ENCODE measurements around the gene SPATA31A7.

DNA sequence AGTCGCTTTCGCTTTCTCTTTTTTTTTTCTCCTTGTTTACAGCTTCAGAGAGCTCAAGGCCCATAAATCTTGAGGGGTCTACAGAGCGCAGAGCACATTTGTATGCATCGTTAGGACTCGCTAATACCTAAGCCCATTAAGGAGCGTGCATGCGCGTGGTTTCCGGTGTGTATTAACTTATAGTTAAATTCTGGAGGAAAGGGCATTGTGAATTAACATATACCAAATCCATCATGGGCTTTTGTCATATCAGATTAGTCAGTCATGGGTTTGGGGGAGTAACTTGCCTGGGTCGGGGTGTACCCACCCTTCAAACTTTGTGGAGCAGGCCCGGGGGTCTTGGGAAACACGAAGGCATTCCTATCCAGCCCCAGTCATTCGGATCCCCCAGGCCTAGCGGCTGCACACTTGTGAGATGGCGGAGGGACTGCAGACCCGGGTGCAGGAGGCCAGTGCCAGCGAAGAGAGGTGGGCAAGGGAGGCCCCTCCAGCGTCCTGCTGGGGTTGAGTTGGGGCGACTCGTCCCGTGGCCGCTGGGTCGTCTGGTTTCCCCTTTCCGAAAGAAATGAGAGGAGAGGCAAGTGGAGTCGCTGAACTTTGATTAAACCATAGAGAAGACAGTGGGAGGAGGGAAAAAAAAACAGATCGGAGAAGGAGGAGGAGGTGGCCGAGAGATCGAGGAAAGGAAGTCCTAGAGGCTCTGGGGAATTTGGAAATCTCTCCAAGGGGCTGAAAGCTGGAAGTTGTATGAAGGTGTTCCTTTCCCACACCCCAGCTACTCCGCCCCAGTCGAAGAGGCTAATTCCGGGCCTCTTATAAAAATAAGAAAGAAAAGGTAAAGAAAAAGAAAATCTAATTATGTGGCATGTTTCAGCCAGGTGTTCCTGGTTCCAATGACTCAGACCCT lies 465.1 kb upstream of the ZNG1F start:
- PRO-cap: no peak

GRCh38 chr9:61189652-61190188 lies at the start of gene SPATA31A7:
Gene SPATA31A7, plus strand, starts transcription at chr9:61190036.
- PRO-cap: no peak

DNA sequence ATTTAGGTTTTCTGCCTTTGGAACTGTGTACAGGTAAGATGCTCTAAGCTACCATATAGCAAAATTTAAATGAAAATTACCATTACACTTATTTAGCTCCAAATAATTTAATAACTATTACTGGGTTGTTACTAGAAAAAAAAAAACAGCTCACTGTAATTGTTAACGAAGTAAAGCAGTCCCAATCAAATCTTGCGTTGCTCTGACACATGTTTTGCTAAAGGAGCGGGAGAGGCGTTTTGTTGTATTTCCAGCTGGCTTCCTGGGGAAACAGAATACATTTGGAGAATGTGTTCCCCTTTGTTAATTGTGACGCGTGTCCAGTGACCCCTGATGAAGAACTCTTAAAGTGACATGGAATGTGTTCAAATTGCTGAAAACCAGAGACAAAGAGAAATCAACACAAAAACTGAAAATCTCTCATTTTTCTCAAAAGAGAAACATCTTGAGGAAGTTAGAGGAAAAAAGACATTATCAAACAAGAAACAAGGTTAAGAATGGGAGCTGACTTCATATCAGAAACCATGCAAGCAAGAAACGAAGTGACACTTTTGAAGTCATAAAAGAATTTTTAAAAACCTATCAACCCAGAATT lies 1690.6 kb downstream of the SPATA31A7 start:
- PRO-cap: no peak

DNA sequence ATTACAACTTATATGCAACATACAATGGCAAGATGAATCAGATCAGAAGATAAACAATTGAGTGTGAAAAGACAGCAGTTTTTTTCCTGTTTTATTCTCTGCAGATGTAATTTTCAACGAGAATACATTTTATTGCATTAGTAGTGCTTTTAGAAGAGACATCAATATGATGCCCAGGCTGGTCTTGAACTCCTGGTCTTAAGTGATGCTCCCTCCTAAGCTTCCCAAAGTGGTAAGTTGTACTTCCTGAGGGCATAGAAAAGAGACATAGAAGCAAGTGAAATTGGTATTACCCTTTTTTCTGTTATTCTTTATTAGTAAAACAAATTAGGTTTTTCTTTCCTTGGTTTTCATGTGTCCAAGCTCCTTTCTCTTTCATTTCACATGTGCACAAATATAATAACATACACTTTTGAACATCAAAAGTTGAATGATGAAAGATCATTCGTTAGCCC lies 1759.3 kb downstream of the SPATA31A7 start:
- PRO-cap: no peak

DNA sequence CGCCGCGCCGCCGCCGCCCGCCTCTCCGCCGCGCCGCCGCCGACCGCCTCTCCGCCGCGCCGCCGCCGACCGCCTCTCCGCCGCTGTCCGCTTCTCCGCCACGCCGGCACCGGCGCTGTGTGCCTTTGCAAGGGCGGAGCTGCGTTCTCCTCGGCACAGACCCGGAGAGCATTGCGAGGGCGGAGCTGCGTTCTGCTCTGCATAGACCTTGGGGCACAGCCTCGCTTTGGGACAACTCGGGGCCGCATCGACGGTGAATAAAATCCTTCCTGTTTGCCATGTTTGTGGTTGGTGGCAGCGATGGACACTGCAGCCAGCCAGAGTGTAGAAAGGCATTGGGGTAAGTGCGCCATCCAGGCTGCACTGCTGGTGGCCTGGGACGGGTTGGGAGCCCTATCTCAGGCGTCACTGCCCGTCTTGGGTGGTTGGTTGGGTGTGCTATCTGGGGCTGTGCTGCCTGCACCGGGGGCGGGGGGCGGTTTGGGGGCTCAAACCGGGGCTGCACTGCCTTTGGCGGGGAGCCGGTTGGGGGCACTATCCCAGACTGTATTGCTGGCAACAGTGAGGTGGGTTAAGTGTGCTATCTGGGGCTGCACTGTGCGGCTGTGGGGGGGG lies 1899.5 kb downstream of the FOXD4L5 start:
- PRO-cap: bidirectional peak, plus-strand start at position 226 of the sequence, minus-strand start at position 228 of the sequence

GRCh38 chr9:63708072-63708442 lies 1577.0 kb downstream of the FOXD4L5 start:
- PRO-cap: no peak

GRCh38 chr9:64724245-64724752 lies 560.7 kb downstream of the FOXD4L5 start:
- PRO-cap: no peak

DNA sequence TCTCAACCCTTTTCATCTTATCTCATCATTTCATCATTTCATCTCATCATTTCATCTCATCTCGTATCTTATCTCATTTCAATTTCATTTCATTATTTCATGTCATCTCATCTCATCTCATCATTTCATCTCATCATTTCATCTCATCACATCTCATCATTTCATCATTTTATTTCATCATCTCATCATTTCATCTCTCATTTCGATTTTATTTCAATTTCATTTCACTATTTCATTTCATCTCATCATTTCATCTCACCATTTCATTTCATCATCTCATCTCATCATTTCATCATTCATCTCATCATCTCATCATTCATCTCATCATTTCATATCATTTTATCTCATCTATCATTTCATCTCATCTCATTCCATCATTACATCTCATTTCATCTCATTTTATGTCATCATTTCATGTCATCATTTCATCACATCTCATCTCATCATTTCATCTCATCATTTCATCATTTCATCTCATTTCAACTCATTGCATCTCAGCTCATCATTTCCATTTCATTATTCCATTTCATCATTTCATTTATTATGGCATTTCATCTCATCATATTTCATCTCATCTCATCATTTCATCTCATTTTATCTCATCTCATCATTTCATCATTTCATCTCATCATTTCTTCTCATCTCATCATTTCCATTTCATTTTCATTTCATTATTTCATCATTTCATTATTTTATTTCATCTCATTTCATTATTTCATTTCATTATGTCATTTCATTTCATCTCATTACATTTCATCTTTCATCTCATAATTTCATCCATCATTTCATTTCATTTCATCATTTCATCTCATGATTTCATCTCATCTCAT lies 77.1 kb downstream of the FOXD4L4 start:
- PRO-cap: no peak

GRCh38 chr9:67711297-67711776 lies 147.4 kb upstream of the ANKRD20A1 start:
- PRO-cap: no peak

- PRO-cap: no peak
Measured at GRCh38 chr9:68538190-68538801, 2.4 kb downstream of the TMEM252 start.

- PRO-cap: no peak
Measured at GRCh38 chr9:68706068-68707034, 1.3 kb downstream of the PIP5K1B start.

- PRO-cap: no peak
Measured at GRCh38 chr9:68878213-68878732, 98.4 kb downstream of the PABIR1 start.

DNA sequence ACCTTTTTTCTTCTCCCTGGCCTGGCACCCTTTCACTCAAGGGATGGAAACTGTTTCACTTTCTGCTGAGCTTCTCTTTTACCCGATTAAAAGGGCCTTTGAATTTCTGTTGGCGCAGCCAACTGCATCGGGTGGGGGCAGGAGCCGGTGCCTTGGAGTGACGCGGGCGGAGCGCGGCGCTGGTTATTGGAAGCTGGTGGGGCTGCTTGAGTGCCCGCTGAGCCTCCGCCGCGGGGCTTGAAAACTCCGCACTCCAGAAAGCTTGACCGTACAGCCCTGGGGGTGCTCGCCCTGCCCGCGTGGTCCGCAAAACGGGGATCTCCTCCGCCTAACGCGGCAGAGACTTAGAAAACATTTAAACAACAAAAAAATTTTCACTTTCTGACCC lies 52.0 kb upstream of the TJP2 start:
- PRO-cap: no peak

- PRO-cap: no peak
Measured at GRCh38 chr9:69176587-69177580, 2.8 kb downstream of the TJP2 start.

- PRO-cap: no peak
Measured at GRCh38 chr9:69180751-69181039, 6.6 kb downstream of the TJP2 start.

DNA sequence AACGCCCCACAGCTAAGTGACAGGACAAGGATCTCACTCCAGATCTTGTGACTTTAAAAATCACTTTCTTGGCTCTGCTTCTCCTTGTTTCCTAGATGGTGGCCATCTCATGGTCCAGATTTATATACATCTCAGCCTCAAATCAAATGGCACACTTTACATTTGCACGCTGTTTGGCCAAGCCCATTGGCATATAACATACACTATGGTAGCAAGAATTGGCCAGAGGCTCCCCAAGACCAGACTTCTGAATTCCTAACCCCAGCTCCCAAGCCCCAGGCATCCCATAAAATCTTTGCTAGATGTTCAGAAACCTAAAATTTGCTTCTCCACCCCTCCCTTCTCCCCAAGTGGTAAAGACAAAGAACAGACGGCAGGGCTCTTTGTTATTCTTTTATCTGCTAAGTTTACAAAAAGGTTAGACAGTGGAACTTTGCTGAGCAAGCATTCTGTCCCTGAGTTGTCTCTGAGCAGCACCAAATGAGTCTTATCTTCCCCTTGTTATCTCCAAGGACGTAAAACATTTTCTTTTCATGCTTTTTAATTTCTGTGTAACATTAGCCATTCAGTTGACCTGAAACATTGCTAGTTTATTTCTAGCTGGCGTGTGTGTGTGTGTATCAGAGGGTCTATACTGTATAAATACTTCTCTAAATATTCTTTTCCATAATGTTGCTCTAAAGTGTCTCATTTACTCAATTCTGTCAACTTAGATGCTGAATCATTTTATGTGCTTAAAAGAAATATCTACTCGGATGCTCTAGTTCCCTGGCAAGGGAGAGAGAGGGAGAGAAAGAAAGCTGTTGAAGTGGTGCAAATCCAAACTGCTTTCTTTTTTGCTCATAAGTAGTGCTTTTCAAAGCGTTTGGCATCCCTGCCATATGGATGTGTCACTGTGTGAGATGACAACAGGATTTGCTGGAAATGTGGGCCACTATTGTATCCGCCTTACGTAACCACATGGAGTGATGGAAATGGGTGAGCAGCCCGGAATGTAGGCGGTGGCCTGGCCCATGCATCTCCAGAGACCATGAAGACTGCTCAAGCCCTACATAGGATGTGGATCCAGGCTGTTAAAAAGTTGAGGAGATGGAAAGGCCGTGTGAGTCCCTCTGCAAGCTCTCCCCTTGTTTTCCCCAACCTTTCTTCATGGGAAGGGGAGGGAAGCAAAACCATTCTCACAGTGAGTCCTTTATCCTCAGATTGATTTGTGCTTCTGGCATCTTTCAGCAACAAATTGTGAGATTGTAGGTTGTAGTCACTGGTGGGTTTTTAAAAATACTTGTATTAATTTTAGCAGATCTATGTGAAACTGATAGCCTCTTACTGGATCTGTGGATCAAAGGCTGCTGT lies 30.5 kb downstream of the TJP2 start:
- PRO-cap: no peak

DNA sequence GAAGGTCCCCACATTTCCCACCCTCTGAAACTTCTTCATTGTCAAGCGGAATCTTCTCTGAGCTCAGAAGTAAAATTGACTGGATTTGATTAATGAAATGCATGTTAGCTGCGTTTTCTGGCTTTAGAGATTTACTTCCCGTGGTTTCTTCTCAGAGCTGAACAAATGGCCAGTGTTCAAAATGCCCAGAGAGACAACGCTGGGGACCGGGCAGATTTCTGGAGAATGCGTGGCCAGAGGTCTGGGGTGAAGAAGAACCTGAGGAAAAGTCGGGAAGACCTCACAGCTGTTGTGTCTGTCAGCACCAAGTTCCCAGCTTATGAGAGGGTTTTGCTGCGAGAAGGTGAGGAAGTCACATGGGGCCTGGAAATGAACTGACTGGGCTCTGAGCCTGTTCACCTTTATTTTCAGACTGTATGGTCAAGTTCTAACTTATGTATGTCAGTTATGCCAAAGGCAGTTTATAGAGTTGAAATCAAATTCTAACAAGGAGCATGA lies 62.8 kb downstream of the TJP2 start:
- PRO-cap: no peak

- PRO-cap: no peak
Measured at GRCh38 chr9:69273113-69273597, 51.9 kb upstream of the ENTREP1 start.

DNA sequence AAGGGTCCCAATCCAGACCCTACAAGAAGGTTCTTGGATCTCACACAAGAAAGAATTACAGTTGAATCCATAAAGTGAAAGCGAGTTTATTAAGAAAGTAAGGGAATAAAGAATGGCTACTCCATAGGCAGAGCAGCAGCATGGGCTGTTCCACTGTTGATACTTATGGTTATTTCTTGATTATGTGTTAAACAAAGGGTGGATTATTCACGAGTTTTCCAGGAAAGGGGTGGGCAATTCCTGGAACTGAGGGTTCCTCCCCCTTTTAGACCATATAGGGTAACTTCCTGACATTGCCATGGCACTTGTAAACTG lies 18.1 kb upstream of the ENTREP1 start:
- PRO-cap: no peak

DNA sequence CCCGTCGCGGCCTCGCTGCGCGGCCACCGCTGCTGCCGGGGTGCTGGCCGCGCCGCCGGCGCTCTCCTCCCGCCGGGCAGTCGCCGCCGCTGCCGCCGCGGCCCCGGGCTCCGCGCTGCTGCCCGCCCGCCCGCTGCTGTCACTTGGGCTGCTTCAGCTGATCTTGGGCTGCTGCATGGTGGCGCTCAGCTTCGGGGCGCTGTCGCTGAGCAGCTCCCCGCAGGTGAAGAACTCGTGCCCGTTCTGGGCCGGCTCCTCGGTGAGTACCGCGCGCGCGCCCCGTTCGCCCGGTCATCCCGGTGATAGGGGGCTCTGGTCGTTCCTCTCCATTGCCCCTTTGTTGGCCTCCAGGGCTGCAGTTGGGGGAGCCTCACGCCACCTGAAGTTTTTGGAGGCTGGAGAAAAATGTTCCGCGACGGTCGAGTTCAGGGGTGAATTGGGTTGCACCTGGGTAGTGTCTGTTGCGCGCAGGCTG lies 487 bp downstream of the ENTREP1 start:
- PRO-cap: no peak

Data from endodermal cell (in vitro differentiated cells).